SK-N-DZ (cell line): Measurements from ENCODE around the gene USP51.

DNA sequence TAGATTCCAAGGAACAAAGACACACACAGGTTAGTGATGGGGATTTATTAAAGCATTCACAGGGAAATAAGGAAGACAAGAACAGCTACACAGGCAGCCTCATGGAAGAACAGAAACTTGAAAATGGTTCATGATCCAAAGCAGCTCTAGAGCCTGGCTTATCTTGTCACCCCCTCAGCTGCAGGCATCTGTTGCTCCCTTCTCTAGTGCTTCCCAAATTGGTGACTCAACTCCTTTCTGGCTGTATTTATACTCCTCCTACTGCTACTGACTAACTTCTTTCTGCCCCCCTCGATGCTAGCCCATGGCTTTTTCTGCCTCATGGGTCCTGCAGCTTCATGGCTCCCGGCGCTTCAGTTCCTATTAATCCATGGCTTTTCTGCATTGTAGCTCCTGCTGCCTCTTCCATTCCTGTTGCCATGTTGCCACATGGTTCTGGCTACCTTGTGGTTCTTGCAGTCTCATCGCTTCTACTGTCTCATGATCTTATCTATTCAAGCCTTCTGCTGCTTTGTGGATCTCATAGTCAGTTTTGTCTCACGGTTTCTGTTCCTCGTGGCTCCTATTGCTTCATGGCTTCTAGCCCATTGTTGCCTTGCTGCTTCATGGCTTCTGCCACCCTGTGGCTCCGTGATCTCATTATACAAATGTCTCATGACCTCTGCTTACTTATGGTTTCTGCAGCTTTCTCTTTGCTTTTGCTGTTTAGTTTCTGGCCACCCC is 48.2 kb downstream of the SMC1A start:
RAMPAGE:
- cytosol, long total RNA: no peak
- nucleus, long total RNA: no peak

GRCh38 chrX:53441395-53442589 is 7.6 kb upstream of the HSD17B10 start:
RAMPAGE:
- cytosol, long total RNA: no peak
- nucleus, long total RNA: no peak

GRCh38 chrX:53560008-53560839 is 126.1 kb upstream of the HSD17B10 start:
RAMPAGE:
- cytosol, long total RNA: no peak
- nucleus, long total RNA: no peak

GRCh38 chrX:53937441-53938629 is 106.4 kb downstream of the PHF8 start:
RAMPAGE:
- cytosol, long total RNA: no peak
- nucleus, long total RNA: no peak

DNA sequence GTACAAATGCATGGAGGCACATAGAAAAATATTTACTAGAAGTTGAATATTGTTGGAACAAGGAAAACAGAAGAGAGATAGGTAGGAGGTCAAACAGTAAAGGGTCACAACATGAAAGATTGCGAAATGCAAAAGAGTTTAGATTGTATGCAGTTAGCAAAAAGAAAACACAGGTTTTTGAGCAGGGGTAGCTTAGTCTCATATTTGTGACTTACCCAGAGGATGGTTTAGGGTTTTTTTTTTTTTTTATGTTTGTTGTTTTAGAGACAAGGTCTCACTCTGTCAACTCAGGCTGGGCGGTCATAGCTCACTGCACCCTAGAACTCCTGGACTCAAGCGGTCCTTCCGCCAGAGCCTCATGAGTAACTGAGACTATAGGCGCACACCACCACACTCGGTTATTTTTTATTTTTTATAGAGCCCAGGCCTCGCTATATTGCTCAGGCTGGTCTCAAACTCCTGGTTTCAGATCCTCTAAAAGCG is 1.5 kb upstream of the PHF8 start:
RAMPAGE:
- cytosol, long total RNA: no peak
- nucleus, long total RNA: no peak

DNA sequence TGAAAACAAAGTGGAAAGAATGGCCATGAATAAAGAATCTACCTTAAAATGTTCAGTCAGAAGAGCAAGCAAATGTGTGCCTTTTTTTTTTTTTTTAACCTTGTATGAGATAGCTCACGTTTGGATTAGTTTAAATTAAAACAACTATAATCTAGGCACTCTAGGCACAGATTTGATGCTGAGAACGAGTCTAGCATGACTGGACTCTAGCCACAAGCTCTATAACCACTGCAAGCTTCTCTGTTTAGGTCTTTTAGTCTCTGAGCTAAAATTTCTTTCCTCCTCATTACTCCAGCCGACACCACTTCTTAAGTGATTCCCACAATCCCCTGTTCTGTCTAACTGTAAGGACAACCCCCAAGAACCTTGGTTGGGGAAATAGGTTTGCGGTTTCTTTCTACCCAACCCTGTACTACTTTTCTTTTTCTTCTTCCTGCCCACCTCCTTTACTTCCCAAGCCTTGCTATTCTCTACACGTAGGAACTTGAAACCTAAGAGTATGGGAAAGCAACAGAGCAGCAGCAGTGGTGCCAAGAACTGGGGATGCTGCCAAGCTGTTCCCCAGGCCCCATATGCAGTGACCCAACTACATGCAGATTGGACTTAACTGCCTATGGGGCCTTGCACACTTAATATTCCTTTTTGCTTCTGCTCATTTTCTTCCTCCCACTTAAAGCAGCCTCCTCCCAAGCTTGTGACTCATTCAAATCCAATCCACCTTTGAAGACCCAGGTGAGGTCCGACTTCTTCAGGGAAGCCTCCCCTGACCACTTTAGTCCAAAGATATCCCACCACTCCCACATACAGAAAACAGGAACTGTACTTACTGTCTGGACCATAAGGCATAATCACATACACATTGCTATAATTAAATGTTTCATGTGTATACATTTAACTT is 1.9 kb downstream of the FAM120C start:
RAMPAGE:
- cytosol, long total RNA: no peak
- nucleus, long total RNA: no peak

DNA sequence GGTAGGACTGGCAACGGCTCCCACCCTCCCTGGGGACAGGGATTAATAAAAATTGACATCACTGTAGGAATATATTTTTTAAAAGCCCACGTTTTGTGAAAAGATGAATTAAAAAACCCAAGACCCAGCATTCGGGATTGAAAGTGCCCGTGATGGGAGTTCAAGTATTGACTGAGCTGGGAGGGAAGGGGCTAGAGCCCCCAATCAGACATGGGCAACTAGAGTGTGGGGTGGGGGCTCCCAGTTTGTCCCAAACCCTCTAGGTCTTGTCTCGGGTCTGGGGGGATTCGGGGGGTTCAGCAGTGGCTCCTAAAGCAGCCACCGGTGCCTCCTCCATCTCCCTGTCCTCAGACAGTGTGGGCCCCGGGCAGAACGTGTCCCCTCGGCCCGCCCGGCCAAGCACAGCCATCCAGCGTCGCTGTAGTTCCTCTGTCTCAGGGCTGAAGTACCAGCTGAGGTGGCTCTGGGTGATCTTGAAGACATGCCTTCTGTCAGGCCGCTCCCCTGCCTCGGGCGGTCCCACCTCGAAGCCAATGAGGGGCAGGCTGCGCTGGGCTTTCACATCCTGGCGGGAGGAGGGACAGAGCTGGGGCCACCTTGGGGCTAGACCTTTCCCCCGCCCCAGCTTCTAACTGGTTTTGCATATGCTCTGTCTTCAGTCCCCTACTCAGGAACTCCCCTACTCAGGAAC is 5.8 kb downstream of the TSR2 start:
RAMPAGE:
- cytosol, long total RNA: no peak
- nucleus, long total RNA: no peak

DNA sequence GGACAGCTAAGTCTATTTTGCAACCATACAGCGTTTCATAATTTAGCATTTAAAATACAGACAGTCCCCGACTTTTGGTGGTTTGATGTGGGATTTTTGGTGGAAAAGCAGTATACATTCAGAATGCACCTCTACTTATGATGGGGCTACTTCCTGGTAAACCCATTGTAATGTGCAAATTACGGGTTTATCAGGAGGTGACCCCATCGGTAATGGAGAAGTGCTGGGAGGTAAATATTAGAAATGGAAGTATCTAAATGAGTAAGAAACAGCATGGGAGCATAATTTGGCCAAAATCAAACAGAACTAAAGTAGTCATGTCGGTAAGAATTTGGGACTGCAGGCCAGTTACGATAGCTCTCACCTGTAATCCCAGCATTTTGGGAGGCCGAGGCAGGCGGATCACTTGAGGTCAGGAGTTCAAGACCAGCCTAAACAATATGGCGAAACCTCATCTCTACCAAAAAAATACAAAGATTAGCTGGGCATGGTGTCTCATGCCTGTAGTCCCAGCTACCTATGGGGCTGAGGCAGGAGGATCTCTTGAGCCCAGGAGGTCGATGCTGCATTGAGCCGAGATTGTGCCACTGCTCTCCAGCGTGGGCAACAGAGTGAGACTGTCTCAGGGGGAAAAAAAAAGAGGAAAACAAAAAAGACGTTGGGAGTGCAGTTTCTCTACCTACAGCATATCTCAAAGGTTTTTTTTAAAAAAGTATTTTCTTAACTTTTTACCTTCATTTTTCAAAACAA is 33.3 kb downstream of the GNL3L start:
RAMPAGE:
- cytosol, long total RNA: no peak
- nucleus, long total RNA: no peak

DNA sequence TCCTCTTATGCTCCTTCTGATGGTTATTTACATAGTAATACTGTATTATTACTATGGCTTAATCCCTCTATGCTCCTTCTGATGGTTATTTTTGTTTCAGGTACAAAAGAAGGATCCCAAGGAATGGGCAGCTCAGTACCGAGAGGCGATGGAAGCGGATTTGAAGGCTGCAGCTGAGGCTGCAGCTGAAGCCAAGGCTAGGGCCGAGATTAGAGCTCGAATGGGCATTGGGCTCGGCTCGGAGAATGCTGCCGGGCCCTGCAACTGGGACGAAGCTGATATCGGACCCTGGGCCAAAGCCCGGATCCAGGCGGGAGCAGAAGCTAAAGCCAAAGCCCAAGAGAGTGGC is 7.6 kb downstream of the MAGED2 start:
RAMPAGE:
- cytosol, long total RNA: no peak
- nucleus, long total RNA: no peak

DNA sequence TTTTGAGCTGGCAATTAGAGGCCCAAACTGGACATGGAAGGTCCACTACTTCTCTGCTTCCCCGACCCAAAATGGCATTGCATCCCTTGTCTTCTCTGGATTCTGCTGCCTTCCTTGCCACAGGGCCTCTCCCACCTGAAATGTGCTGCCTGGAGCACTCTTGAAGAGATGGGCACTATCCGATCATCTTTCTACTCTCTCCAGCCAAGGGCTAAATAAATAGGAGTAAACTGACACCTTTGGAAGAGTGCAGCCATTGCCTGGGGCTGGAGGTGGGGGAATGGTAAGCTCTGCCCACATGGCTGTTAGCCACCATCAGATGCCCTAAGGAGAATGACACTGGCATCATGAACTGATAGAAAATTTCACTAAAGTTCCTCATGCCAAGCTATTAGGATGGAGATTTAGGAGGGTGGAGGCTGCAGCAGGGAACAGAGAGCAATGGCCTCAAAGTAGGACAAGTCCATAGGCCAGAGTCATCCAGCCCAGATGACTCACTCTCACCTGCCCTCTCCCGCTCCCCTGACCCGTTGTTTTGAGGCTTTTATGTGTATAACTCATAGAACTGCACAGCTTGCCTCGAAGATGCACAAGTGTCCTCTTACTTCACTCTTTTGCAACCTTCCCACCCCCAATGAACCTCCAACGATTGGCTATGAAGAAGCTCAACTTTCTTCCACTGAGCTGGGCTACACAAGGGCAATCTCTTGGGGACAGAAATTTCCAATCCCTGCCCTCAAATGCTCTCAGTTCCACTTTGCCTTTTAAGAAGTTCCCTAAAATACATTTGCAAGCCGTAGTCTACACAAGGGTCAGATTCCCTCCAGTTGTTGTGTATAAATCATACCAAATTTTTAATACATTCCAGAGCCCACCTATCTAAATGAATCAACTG is 872 bp upstream of the PFKFB1 start:
RAMPAGE:
- cytosol, long total RNA: no peak
- nucleus, long total RNA: no peak

RAMPAGE:
- cytosol, long total RNA: no peak
- nucleus, long total RNA: no peak
Observed at GRCh38 chrX:55489670-55490352, at the start of gene USP51. Gene USP51 (minus strand): TSS chrX:55489848.

DNA sequence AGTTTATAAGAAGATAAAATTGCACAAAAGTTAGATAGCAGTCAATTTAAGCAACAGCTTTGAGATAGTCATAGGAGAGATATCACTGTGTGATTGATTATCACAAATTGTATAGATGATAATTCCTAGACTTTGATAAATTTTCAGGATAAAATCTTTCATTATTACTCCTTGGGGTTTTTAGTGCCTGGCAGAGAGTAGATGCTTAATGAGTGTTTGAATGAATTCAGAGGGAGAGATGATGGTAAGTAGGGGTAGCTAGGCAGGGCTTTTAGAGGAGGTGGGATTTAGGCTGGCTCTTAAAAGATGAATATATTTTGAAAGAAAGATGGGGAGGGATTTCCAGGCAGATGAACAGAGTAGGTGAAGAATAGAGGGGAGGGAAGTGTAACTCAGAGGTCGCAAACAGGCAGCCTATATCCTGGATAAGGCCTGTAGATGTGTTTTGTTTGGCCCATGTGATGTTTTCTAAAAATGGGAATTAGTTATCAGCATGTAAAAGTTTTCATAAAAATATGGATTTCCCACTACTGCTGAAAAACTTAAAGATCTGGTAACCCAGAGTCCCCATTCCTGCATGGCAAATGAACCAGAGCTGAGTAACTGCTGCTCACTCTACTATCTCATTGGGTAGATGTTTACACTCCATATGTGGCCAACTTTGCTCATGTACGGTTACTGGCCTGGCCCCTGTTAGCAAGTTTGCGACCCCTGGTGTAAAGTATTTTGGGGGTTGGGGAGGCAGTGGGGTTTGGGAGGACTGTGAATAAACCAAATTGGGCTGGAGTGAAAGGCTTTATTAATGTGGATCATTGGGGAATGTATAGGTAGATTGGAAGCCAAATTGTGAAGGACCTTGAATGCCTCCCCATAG is 10.4 kb downstream of the RRAGB start:
RAMPAGE:
- cytosol, long total RNA: no peak
- nucleus, long total RNA: no peak

DNA sequence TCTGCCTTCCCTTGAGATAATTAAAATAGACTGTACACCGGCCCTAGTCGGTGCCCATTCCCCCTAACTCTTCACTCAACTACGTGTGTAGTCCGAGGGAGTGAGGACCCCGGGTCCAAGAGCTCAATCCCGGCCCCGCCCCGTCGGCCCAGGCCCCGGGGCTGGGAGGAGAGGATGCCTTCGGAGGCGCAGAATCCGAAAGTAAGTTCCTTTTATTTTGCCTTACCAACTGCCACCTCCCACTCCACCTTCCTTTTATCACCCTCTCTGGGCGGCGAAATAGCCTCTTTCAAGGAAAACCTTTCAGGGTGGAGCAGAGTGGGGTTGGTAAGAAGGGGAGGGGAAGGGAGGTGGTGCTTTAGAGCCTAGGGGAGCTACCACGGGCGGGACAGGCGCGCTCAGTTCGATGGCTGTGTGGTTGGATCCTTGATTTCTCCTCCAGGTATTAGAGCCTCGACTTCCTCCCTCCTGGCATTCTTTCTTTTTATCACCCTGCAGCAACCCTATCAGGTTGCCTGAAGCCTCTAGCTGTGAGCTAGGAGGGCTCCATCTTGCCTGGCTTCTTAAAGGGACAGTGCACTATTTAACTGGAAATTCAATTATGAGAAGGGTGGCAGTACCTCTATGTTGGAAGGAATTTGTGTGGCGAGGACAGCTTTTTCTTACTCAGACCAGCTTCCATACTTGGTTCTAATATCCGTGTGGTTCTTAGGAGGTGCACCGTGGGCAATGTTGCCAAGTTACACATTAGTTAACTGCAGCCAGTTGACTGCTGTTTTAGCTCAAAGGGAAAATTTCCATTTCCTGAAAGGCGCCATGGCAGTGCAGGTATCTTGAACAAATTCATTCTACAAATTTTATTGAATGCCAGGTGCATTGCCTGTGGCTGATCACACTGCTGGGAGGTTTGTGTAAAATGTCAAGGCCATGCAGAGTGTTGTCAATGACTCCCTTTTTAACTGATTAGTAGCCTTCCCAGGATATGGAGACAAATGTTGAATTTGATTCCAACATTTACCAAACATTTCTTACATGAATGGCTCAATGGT is 191.4 kb downstream of the RRAGB start:
RAMPAGE:
- cytosol, long total RNA: no peak
- nucleus, long total RNA: no peak

GRCh38 chrX:56017142-56017477 is 215.0 kb upstream of the KLF8 start:
RAMPAGE:
- cytosol, long total RNA: no peak
- nucleus, long total RNA: no peak

DNA sequence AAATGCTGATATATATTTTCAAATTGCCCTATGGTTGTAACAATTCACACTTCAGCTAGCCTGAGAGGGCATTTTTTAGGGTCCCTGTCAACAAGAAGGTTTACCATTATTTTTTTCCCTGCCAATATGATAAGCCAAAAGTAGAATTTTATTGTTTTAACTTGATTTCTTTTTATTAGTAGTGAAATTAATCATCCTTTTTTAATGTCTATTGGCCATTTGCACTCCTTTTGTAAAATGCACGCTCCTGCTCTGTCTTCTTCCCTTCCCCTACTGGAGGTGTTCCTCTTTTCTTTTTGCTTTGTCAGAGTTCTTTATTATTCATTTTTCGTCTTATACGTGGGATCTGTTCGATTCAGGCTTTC is 531 bp upstream of the UBQLN2 start:
RAMPAGE:
- cytosol, long total RNA: no peak
- nucleus, long total RNA: no peak

RAMPAGE:
- cytosol, long total RNA: no peak
- nucleus, long total RNA: no peak
Observed at GRCh38 chrX:56765257-56766038, 36.4 kb downstream of the NBDY start.

GRCh38 chrX:56786731-56787399 is 57.8 kb downstream of the NBDY start:
RAMPAGE:
- cytosol, long total RNA: no peak
- nucleus, long total RNA: no peak

RAMPAGE:
- cytosol, long total RNA: no peak
- nucleus, long total RNA: no peak
Observed at GRCh38 chrX:56800591-56801204, 71.7 kb downstream of the NBDY start.

DNA sequence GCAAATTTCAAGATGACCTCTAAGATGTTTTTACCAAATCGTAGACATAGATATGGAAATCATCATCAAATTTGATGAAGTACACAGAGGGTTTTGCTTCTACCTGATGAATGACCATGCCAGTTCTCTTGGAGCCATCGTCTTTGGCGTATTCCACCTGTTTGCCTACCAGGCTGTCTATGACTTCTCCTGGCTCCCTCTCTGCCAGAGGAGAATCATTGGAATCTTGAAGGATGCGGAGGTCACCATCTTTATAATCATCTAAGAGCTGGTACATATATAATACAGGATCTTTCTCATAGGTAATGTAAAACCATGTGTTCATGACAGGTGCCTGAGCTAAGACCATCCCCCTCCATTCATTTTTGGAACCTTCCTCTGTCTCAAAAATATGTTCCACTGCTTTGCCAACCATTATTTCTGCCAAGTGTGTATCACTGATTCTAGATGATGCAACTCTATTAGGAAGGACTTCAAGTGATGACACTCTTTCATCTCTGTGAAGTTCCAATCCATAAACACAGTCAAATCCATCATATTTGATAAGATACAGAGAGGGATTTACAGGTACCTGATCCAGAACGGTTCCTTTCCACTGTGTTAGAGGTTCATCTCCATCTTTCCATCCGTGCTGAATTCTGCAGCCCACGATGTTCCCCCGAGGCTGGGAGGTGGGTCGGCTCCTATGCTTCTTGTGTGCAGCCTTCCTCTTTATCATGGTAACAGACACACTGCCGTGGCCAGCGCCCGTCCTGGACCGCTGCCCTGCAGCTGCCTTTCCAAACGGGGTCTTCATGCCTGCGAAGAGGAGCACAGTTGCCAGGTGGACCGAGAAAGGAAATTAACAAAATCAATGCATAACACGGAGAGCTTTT is 952 bp downstream of the SPIN3 start:
RAMPAGE:
- cytosol, long total RNA: no peak
- nucleus, long total RNA: no peak

RAMPAGE:
- cytosol, long total RNA: no peak
- nucleus, long total RNA: no peak
Observed at GRCh38 chrX:57591165-57591578, 639 bp upstream of the ZXDB start.